T-cell (primary cell): ENCODE measurements around a stretch of chr10.

DNA sequence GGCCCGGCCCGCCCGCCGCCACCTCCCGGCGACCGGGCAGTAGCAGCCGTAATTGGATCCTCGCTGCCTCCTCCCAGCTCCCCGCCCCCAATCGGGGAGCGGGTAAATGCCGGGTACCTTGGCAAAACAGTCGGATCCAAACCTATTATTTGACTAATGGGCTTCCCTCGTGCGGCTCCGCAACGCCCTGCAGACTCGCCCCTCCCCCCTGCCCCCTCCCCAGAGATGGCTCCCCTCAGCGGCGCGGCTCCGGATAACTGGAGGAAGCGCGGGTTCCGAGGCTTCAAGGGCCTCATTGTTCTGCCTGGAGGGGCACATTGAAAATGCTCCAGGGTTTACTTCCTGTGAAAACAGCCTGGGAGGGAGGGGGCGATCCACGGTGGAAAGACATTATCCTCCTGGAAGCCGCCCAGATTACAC lies 94.8 kb upstream of the ZMIZ1 start:
- PRO-cap, 7 experiments: no peak in any of the 7 experiments

- PRO-cap, 7 experiments: no peak in any of the 7 experiments
Measured at GRCh38 chr10:79022573-79023025, 46.2 kb upstream of the ZMIZ1 start.

DNA sequence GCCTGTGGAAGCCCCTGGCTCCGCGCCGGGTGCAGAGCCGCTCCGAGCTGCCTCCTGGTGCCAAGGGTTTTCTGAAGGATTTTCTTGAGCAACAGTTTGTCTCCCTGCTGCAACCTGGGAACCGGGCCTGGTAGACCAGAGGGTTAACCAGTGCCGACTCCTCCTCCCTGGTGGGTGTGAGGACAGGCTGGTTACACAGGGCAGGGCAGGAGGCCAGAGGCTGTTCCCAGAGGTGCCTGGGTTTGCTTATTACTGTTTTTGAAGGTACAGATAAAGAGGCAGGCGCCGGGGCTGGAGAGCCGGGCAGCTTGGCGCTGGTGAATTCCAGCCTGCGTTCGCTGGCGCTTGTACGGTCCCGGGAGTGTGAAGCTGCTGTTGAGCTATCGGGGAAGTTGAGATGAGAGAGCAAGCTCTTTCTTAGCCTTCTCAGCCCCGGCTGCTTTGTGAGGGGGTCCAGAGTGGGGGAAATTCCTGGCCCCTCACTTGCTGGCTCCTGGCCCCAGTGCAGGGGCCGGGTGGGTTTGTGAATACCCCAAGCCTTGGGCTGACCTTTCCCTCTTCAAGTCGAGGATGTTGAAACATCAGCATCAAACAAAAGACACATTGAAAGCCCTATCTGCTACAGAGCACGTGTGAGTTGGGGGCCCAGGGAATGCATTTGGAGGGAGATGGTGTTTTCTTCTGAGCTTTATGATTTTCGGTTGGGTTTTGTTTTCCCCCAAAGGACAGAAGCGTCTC lies 2.5 kb downstream of the ZMIZ1 start:
- PRO-cap, 7 experiments: no peak in any of the 7 experiments

DNA sequence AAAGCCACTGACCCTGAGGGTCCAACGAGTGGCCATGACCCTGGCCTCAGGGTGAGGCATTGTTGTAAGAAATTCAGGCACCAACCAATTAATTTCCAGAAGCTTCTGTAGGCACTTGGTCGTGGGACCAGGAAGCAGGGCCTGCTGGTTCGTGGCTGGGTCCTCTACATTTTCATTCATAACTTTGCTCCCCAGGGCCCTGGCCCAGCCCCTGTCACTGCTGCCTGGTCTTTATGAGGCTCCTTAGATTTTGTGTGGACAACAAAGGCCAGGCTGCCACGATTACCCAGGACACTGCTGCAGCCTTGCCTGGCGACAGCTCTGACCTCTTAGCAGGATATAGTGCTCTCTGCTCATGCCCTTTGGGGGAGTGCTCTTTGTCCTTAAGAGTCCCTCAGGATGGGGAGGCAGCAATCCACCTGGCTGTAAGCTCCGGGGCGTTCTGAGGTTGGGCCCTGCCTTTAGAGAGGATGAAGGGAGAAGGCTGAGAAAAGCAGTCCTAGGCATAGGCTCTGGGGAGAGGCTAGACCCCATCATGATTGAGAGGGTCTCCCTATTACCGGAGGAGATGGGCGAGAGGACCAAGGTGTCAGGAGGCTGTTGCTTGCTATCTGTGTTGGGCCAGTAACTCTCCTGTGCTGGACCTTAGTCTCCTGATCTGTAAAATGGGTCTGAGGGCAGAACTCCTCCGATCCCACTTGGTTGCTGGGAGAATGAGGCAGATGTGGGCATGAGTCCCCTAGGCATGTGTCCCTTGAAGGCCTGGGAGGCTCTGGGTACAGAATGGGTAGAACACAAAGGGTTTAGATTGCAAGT lies 4.0 kb downstream of the ZMIZ1 start:
- PRO-cap, 7 experiments: no peak in any of the 7 experiments

- PRO-cap, 7 experiments: no peak in any of the 7 experiments
Measured at GRCh38 chr10:79078612-79079592, 10.1 kb downstream of the ZMIZ1 start.

GRCh38 chr10:79097320-79097654 lies 28.5 kb downstream of the ZMIZ1 start:
- PRO-cap, 7 experiments: no peak in any of the 7 experiments

DNA sequence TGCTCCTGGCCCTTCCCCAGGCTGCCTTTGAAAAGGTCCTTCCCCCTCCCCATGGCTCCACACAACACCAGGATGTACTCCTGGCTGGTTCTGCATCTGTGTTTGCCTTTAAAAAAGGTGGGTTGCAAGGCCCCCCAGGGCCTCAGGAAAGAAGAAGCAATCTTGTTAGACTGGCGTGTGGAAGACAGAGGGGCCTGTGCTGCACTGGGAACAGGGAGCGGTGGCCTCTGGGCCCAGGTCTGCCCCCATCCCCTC lies 30.5 kb downstream of the ZMIZ1 start:
- PRO-cap, 7 experiments: no peak in any of the 7 experiments

- PRO-cap, 7 experiments: no peak in any of the 7 experiments
Measured at GRCh38 chr10:79182428-79183376, 113.9 kb downstream of the ZMIZ1 start.

GRCh38 chr10:79196930-79197872 lies 128.4 kb downstream of the ZMIZ1 start:
- PRO-cap, 7 experiments: no peak in any of the 7 experiments

DNA sequence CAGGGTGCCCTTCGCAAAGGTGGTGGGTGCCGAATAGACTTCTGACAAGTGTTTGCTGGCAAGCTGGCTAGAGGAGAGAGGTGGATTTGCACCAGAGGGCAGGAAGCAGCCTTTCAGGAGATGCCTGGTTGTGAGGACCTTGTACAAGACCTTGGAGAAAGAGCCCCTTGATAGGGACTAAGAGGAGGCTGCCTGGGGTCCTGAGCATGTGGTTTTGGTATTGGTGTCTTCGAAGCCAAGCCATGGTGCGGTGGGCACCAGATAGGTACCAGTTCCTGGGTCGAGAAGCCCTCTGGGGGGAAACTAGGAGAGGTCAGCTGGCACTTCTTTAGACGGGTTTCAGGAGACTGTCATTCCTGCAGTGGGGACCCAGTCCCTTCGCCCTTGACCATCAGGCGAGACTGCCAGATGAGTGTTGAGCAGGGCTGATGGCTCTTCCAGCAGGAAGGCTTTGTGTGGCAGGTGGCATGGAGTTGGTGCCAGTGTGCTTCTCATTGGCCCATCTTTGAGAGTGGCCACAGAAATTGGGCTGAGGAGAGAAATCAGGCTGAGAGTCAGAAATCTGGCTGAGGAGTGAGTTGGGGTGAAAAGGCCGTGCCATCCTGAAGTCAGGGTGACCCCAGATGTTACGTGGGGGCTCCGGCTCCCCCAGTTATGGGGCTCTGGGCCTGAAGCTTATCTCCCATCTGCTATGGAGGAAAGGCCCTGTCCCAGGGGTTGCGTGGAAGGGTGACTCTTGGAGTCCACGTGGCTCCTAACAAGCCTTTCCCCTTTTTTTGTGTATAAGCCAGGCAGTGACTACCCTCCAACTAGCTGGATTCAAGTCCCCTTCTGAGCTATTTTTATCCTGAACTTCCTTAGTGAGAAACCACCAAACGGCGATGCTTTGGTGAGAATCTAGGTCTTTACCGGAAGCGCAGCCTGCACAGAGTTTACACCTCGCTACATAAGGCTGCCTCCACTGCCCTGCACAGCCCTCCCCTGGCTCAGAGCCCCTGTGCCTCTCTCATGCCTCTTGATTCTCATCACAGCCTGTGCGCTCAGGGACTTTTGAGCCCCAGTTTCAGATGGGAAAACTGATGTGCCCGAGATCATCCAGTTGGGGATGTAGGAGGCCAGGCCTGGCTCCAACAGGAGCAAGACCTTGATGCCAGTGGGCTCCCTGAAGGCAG lies 102.7 kb upstream of the PPIF start:
- PRO-cap, 7 experiments: no peak in any of the 7 experiments

DNA sequence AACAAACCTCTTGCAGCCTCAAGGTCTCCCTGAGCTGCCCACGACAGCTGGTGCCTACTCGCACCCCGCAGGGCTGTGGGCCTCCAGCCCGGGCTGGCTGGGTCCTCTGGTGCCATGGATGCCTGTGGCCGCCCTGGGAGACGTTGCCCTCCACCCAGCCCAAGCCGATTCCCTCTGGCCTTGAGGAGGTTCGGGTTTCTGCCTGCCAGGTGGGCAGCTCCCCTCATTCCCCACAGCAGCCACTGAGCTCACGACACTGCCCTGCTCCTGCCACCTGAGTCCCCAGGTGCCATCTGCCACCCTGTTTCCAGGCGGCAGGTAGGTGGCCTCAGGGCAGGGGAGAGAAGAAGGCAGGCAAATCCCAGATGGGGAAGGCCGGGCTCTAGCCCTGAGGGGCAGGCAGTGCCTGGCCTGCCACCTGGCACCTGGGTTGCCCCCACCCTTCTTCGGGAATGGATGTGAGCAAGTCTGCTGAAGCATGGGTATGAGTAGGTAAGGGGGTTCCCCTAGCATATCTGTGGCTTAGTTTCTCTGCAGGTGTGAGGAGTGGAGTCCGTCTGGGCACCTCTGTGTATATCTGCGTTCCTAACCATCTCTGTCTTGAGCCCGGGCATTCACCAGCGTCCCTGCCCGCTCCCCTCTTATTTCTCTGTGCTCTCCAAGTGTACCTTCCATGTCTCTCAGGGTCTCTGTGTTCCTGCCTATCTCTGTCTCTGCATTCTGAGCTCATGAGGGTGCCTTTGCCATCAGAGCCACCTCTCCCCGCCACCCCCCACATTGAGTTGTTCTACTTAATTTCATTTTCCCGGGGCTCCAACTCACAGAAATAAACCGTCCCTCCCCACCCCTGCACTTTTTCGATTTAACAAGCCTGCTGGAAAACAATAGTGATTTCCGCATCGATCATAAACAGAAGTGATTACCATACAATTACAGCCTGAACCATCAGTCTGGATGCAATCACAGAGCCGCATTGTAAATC lies 92.0 kb upstream of the PPIF start:
- PRO-cap, 7 experiments: no peak in any of the 7 experiments

DNA sequence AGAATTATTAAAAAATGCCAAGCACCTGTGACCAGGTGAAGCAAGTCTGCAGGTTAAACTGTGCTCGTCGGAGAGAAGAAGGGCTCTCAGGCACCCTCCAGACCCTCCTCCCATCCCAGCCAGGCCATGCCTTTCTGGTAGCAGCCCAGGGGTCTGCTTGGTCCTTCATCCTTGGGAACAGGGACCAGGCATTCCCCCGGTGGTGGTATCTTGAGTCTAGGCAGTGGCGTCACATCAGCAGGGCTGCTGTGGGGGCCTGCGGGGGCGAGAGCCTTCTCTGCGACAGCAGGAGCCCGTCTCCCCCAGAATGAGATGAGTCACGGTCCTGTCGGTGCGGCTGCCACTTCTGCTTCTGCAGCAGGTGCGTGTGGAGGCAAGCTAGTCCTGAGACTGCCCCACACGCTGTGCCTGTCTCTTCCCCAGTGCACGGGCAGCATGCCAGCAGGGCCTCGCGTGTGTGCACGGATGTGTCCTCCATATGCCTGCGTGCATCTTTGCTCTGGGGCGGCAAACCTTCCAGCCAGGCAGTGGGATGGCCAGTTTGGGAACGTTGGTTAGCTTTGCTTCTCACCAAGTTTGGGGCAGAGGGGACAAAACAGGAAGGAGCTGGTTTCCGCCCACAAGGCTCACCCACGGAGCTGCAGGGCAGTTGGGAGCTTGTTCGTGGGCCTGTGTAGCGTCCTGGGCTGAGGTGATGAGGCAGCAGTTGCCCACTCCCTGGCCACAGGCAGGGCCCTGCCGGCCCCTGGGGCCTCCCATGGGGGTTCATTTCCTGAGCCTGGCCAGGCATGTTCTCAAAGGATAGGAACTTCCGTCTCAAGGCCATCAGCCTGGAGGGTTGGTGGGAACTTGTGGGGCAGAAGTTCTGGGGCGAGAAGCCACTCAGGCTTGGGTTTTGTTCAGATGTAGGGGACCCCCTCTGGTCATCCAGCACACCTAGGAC lies 60.9 kb upstream of the PPIF start:
- PRO-cap, 7 experiments: peak in 3 of 7 experiments; most common plus-strand start position 343 of the sequence (in 3); most common minus-strand start position 354 of the sequence (in 3)

- PRO-cap, 7 experiments: no peak in any of the 7 experiments
Measured at GRCh38 chr10:79287874-79288967, 59.0 kb upstream of the PPIF start.

DNA sequence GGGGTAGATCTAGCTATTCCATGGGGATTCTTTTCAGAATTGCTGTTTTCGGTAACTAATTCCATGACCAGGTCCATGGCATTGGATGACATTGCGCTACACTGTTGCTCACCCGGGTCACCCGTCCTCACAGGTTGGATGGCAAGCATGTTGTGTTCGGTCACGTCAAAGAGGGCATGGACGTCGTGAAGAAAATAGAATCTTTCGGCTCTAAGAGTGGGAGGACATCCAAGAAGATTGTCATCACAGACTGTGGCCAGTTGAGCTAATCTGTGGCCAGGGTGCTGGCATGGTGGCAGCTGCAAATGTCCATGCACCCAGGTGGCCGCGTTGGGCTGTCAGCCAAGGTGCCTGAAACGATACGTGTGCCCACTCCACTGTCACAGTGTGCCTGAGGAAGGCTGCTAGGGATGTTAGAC lies 6.3 kb downstream of the PPIF start:
- PRO-cap, 7 experiments: no peak in any of the 7 experiments

GRCh38 chr10:79353993-79354944 lies 7.0 kb downstream of the PPIF start:
- PRO-cap, 7 experiments: no peak in any of the 7 experiments

GRCh38 chr10:79396963-79397601 lies 48.3 kb downstream of the ZCCHC24 start:
- PRO-cap, 7 experiments: no peak in any of the 7 experiments

GRCh38 chr10:79401486-79401985 lies 43.9 kb downstream of the ZCCHC24 start:
- PRO-cap, 7 experiments: no peak in any of the 7 experiments

- PRO-cap, 7 experiments: no peak in any of the 7 experiments
Measured at GRCh38 chr10:79409554-79410332, 35.7 kb downstream of the ZCCHC24 start.

GRCh38 chr10:79424265-79425067 lies 21.0 kb downstream of the ZCCHC24 start:
- PRO-cap, 7 experiments: no peak in any of the 7 experiments

DNA sequence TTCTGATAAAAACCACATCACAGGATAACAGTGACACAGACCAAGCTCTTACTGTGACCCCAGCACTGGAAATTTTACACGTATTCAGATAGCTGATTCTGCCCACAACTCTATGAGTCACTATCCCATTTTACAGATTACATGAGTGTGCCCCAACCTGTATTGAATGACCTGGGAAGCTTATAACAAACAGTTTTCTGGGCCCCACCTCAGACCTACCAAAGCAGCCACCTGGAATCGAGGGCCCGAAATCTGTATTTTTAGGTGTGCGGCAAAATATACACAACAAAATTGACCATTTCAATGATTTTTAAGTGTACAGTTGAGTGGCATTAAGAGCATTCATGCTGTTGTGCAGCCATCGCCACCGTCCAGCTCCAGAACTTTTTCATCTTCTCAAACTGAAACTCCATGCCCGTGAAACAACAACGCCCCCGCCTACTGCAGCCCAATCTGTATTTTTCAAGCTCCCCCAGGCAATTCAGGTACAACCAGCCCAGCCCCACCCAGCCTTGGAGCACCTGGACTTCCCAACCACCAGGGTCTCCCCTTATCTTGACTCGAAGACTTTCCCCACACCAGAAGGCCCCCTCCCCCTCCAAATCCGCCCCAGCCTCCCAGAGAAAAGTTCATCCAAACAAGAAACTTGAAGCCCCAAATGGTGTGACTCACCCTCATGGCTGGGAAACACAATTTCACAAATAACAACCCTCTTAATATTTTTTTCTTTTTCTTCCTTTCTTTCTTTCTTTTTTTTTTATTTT lies 10.8 kb downstream of the ZCCHC24 start:
- PRO-cap, 7 experiments: no peak in any of the 7 experiments